Left cardiac atrium (tissue), 1 donor: ENCODE measurements around the genes OR10J1, SLAMF9, IGSF8 and DCAF8.

DNA sequence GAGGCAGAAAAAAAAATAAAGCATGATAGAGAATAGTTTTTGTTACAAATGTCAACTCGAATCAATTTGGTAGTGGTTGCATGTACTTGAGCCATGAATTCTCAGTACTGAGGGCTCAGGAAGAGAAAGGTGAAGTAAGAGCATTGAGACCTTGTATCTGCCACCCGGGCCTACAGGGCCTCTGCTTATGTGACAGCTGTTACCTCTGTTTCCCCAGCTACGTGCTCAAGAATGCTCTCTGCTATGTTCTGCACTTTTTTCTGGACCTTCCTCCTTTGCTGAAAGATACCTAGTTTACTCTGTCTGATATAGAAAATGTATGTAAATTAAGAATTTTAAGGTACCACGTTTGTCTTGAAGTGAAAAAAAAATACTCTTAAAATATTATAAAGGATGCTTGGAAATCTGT, 18.8 kb upstream of the AIM2 start:
- PRO-cap, result no peak

GRCh38 chr1:159141861-159142362, 29.5 kb upstream of the CADM3 start:
- PRO-cap, result no peak

DNA sequence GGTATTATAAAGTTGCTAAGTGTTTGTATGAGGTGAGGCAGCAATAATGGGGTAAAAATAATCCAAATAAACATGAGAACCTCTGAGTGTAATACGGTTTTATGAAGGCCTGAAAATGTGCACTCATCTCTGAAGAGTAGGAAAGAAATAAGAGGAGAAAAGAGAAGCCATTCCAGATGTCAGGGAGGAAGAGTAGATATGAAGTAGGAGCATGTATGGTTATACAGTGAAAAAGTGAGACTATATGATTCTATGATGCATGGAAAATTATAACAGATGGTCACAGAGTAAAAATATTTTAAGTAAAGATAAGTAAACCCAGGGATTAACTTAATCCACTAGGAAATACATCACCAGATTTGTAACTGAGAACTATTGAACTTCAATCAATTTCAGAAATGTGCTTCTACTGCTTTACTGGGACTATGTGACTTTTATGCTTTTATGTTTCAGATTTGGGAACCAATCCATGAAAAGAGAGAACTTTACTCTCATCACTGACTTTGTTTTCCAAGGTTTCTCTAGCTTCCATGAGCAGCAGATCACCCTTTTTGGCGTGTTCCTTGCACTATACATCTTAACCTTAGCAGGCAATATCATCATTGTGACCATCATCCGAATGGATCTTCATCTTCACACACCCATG, at the start of gene OR10J1:
Gene OR10J1, plus strand, starts transcription at position 400 of the 646 bp plus-strand sequence.
- PRO-cap, result no peak

- PRO-cap, result no peak
Observed at GRCh38 chr1:159468165-159468542, 28.6 kb downstream of the OR10J1 start.

DNA sequence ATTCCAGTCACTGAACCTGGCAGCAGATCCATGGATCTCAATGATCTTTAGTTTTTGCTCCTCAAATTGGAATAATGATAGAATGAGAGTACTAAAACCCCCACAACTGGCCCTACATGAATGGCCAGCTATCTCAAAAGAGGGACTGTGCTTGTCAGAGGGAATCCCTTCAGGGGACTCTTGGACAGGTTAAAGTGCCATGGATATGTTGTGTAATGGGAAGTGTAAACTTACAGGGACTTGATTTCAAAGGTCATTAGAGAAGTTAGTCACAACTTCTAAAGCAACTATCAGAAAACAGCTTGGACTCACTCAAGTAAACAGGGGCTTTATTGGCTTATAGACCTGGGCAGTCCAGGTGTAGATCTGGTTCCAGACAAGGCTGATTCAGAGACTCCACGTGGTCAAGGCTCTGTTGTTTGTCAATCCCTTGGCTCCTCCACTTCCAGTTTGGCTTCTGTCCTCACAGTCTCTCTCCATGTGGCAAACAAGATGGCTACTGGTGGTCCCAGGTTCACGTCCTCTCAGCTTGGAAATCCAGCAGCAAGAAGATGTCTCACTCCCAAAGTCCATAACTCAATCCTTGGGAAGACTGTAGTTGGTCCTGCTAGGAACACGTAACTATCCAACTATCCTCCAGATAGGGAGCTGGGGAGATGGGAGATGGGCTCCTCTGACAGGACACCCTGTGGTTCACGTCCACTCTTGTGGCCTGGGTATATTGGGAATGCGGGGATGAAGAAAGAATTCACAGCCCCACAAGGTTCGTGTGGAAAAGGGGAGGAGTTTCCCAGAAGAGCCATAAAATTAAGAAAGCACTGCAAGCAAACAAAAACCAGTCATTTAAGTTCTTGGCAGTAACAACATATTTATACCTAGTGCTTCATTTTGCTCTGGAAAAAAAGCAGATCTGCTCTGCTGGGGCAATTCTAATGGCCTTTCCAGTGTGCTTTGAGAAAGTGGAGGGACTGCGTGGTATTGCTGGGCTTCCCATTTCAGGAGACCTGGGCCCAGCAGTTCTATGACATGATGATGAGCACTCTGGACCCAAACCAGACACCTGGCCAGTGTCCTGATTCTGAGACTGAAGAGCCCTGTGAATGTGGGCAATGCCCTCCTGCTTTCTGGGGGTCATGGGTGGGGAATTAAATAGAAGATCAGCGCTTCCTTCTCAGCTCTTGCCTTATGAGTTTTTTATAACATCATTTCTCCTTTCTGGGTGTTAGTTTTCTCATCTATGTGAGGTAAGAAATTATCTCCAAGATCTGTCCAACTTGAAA, 2.0 kb downstream of the CRP start:
- PRO-cap, result no peak

DNA sequence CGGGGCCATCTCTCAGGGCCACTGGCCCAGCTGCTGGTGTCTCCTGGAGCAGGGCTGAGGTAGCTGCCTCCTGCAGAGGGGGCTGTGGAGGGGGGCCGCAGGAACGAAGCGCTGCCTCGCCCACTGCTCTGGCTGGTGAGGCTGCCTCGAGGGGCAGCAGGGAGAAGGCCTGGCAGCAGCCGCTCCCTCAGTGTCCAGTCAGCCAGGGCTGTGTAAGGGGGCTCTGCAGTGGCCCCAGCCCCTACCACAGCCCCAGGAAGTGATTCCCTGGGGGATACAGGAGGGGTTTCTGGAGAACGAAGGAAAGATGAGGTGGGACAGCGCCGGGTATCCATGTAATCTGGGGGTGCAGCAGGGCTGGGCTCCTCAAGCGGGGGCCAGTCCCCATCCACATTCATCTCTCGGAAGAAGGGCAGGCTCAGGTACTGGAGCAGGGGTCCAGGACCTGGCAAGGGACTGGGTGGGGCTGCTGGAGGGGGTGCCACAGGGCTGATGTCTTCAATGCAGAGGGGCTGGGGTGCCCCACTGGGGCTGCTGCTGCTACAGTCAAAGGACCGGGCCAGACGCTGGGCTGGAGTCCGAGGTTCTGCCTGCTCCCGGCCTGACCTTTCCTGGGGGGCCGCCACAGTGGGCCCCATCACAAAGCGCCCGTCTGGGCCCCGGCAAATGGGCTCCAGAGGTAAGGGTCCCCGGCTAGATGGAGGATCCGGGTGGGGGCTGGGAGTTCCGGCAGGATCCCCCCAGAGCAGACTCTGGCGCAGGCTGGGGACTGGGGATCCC, 3.1 kb upstream of the TAGLN2 start:
- PRO-cap, result no peak

- PRO-cap, result no peak
Observed at GRCh38 chr1:159936283-159936684, 9.1 kb downstream of the IGSF9 start.

GRCh38 chr1:159954131-159954684, at the start of gene SLAMF9:
Gene SLAMF9 (minus strand): TSS chr1:159954237.
- PRO-cap, result no peak

- PRO-cap, result no peak
Observed at GRCh38 chr1:159959439-159960032, 5.5 kb upstream of the SLAMF9 start.

DNA sequence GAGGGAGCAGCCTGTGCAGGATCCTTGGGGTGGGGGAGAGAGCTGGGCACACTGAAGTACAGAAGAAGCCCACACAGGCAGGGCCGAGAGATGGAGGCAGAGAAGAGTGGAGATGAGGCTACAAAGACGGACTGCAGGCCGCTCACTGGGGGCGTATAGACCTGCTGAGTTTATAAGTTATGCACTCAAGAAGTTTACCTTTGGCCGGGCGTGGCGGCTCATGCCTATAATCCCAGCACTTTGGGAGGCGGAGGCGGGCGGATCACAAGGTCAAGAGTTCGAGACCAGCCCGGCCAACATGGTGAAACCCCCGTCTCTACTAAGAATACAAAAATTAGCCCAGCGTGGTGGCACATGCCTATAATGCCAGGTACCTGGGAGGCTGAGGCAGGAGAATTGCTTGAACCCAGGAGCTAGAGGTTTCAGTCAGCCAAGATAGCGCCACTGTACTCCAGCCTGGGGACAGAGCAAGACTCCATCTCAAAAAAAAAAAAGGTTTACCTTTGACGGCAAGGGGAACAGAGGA, 7.7 kb upstream of the SLAMF9 start:
- PRO-cap, result no peak

- PRO-cap, result no peak
Observed at GRCh38 chr1:159970880-159971765, 17.1 kb upstream of the SLAMF9 start.

GRCh38 chr1:160098307-160098979, at the start of gene IGSF8:
Gene IGSF8 (minus strand): TSS chr1:160098619.
- PRO-cap, result unidirectional peak, minus-strand start at chr1:160098606; bidirectional peak, plus-strand start at chr1:160099119, minus-strand start at chr1:160098838

DNA sequence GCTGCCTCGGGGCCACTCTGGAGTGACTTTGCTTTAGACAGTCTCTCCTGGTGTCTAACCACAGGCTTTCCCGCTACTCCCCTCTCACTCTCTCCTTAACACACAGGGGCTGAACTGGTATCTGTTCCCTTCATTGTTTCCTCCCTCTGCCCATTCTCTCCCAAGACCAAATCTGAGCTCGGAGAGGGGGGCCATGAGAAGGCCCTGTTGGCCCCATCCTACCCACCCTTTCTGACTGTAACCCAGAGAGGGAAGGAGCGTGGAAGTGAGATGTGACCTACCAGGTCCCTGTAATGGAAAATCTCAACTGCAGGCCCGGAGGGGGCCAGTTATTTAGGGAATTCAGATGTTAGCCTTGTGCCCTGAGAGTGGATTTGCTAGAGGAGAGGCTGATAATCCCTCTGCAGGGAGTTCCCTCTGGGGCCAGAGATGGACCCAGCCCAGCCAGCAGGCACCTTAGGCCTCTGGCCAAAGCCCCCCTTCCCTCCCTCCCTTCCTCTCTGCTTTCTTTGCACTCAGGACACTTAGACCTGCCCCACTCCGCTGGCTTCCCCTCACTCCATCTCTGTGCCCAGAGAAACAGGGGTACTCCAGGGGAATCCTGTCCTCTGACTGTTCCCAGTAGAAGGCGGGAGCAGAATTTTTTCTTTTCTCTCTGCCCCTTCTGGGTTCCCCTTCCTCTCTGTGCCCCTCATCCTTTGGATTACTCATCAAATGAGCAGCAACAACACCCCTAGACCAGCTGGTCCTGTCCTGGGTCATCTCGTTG, 1.5 kb upstream of the ATP1A2 start:
- PRO-cap, result no peak

DNA sequence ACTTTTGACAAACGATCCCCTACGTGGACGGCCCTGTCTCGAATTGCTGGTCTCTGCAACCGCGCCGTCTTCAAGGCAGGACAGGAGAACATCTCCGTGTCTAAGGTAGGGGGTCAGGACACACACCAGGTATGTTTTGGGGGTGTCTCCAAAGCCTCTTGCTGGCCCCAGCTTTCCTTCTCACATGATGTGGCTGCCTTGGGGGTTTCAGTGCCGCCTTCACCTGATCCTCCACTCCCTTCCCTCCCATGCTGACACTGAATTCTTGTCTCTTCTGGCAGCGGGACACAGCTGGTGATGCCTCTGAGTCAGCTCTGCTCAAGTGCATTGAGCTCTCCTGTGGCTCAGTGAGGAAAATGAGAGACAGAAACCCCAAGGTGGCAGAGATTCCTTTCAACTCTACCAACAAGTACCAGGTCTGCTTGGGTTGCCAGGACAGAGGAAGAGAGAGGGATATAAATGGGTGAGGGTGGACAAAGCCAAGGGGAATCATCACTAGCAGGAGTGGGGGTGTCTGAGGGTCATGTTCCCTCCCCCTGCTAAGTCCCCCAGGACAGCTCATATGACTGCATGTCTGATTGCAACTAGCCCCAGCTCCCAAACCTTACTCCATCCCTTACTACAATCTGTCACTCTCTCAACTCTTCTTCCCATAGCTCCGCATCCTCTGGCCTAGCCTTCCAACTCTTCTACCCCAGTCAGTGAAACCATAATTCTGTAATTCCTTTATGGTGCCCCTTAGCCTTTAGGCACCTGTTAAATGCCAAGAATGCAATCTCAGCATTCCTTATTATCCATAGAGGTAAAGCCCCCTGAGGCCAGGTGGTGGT, 13.6 kb downstream of the ATP1A2 start:
- PRO-cap, result unidirectional peak, minus-strand start at position 259 of the sequence

- PRO-cap, result no peak
Observed at GRCh38 chr1:160141287-160141954, 10.0 kb upstream of the ATP1A4 start.

DNA sequence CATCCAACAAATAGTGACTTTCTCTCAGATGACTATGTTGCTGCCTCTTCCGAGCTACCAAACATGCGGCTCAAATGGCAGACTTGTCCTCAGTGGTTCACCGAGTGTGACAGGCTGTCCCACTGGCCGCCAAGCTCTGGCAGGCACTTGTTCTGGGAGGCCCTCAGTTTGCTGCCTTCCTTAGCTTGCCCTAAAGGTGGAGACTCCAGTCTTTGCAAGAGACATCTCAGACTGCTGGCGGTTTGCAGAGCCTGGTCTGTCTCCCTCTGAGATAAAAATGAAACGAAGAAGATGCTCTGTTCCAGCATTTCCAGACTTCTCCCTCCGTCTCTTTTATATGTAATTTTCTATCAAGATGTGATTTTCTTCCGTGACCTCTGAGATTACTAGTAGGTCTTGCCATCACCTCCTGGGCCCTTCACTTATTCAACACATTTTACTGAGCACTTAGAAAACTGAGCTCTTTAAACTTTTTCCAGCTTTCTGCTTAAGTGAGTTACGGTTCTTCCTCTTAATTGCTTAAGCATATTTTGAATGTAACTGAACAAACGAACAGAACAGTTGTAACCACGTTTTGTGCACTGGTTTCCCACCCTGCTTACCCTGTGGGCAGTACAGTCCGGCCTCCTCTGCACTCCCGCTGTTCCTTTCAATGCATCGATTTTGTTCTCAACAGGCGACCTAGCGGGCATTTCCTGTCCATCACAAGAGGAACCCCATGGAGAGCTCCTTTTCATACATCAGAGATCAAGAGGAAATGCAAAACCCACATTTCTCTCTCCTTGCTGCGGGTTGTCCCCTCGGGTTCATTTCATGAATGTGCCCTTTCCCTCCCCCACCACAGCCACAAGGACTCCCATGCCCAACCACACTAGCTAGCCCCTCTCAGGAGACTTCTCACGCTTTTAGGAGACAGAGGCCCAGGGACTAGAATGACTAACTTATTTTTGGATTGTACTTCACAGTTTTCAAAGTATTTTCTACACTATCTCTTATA, 17.9 kb downstream of the ATP1A4 start:
- PRO-cap, result no peak

DNA sequence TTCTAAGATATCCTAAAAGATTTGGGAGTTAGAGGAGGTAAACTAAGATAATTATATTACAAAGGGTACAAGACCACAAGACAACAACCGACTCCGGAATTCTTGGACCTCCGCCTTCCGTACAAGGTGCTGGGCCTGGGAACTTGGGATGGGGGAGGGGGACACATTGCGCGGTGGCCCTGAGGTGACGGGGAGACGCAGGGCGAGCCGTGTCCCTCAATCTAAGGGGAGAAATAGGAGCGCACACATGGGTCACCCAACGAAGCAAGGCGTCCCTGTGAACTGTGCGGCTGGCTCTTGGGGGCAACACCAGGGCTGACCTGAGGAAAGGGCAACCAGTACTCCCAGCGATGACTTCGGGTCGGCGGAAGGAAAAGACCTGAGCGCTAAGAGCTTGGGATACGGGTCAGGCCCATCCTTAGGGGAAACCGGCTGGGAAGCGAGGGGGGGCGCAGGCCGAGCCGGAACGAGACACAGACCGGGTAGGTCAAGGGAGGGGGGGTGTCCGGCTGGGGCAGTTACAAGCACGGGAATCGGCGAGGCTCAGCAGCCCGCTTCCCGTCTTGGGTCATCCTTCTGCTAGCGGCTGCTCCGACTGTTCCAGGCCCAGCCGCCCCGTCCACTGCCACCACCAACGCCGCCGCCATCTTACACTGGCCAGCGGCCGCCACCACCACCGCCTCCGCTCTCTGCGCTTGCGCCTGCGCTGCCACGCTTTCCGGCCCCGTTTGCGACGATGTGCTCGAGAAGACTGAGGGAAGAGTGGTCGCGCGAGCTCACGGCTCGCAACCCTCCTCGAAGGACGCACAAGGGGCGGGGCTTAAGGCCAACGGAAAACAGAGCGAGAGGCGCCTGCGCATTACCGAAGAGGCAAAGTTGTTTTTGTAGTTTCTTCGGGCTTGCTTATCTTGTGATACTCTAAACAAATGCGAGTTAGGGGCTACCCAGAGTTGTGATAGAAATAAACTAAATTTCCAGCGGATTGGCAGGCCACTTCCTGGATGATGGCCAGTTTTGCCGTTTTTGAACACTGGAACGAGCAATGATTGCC, at the start of gene DCAF8:
Gene DCAF8, minus strand, starts transcription at position 753 of the 1,051 bp plus-strand sequence.
- PRO-cap, result bidirectional peak, plus-strand start at position 164 of the sequence, minus-strand start outside the sequence; bidirectional peak, plus-strand start at position 823 of the sequence, minus-strand start at position 650 of the sequence

GRCh38 chr1:160325945-160326359, 17.1 kb downstream of the COPA start:
- PRO-cap, result no peak

- PRO-cap, result no peak
Observed at GRCh38 chr1:160446793-160447558, 46.6 kb downstream of the VANGL2 start.

- PRO-cap, result no peak
Observed at GRCh38 chr1:160574935-160575925, 4.1 kb downstream of the CD84 start.